ENCODE results near the genes PARP11 and AKAP3.

DNA sequence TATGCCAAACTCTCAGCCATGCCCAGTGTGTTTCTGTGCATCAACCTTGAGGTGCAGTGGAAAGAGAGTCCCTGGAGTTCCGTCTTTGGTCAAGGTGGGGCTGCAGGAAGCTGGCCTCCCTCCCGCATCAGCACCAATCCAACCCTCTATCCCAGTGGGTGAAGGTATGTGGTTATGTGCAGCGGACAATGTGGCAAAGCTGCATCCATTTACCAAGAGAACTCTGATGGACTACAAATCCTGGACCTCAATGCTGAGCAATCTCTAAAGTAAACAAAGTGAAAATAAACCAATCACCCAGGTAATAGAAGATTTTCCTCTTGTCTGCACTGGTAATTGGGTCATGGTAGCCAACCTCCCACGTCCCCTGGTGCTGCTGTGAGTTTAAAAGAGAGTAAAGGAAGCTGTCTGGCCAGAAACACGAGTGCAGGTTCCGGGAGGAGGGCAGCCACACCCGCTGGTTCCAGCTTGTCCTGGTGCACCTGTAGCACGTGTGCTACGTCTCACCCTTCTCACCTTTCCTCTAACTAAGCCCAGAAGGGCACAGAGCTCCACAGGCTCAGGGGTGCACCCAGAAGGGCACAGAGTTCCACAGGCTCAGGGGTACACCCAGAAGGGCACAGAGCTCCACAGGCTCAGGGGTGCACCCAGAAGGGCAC, 5.5 kb downstream of the CRACR2A start:
- RRBS = no CpG with 5 or more reads among the region's 9 CpGs

- RRBS = no CpG with 5 or more reads among the region's 17 CpGs
These were observed 757 bp downstream of the PARP11 start for GRCh38 chr12:3872253-3873031.

GRCh38 chr12:3873032-3873648, at the start of gene PARP11:
Gene PARP11 (minus strand): TSS chr12:3873399.
- RRBS = 3% methylated on average over 7 of the region's 45 CpGs

DNA sequence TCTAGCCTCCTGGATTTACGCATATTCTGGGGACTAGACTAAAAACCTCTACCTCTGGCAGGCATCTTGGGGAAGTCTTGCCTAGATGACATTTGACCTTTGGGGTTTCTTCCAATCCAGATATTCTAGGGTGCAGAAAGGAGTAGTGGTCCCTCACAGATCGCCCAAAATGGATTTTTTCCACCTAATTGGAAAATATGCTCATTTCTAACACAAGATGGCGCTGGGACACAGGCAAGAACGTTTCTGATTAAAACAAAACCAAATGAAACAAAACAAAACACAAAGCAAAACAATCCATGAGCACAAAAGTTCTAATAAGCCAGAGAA, 12.2 kb upstream of the PARP11 start:
- RRBS = no CpG with 5 or more reads among the region's 4 CpGs

DNA sequence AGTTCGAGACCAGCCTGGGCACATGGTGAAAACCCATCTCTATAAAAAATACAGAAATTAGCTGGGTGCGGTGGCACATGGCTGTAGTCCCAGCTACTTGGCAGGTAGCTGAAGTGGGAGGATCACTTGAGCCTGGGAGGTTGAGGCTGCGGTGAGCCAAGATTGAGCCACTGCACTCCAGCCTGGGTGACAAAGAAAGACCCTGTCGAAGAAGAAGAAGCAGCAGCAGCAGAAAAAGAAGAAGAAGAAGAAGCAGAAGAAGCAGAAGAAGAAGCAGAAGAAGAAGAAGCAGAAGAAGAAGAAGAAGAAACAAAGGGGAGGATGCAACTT, 139.5 kb upstream of the PARP11 start:
- RRBS = no CpG with 5 or more reads among the region's 4 CpGs

DNA sequence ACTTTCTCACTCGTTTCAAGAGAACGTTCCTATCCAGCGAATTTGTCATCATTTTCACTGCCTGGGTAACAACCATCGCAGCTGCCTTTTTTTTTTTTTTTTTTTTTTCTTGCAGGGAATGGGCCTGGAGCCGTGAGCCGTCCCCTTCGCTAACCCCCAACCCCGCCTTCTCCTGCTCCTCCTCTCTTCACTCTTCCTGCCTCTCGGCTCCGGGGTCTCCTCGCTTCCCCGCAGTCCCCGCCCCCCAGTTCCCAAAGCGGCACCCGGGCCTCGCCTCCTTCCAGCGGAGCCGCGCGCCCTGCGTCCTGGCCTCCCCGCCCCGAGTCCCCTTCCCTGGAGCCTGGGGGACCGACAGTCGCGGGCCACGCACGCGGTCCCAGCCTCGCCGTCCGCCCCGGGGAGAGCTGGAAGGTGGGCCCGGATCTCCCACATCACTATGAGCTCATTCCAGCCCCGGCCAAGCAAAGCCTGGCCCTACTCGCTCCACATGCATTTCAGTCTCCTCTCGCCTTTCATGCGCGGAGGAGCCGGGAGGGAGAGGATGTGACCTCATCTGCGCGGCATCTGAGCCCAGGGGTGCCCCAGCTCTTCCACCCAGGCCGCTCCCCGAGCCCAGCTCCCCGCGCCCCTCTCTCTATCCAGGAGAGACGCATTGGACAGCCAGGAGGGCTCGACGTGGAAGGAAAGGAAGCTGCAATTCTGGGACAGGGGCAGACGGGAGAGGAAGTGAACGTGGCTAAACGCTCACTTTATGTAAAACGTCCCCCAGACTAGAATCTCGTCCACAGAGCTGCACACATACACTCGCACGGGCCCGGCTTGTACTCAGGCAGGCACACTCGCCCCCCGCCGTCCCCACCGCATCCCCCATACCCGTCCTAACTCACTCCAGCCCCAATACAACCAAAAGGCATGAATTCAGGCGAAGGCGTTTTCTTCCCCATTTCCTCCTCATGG, 108.8 kb upstream of the CCND2 start:
- RRBS = 2% methylated on average over 12 of the region's 64 CpGs

GRCh38 chr12:4203883-4204318, 69.7 kb upstream of the CCND2 start:
- RRBS = no CpG with 5 or more reads among the region's 1 CpG

- RRBS = no CpG with 5 or more reads among the region's 6 CpGs
These were observed 20.9 kb upstream of the CCND2 start for GRCh38 chr12:4252609-4253073.

- RRBS = no CpG with 5 or more reads among the region's 18 CpGs
These were observed 21.3 kb upstream of the TIGAR start for GRCh38 chr12:4299601-4300187.

GRCh38 chr12:4355592-4356115, 23.9 kb downstream of the FGF23 start:
- RRBS = no CpG with 5 or more reads among the region's 2 CpGs

DNA sequence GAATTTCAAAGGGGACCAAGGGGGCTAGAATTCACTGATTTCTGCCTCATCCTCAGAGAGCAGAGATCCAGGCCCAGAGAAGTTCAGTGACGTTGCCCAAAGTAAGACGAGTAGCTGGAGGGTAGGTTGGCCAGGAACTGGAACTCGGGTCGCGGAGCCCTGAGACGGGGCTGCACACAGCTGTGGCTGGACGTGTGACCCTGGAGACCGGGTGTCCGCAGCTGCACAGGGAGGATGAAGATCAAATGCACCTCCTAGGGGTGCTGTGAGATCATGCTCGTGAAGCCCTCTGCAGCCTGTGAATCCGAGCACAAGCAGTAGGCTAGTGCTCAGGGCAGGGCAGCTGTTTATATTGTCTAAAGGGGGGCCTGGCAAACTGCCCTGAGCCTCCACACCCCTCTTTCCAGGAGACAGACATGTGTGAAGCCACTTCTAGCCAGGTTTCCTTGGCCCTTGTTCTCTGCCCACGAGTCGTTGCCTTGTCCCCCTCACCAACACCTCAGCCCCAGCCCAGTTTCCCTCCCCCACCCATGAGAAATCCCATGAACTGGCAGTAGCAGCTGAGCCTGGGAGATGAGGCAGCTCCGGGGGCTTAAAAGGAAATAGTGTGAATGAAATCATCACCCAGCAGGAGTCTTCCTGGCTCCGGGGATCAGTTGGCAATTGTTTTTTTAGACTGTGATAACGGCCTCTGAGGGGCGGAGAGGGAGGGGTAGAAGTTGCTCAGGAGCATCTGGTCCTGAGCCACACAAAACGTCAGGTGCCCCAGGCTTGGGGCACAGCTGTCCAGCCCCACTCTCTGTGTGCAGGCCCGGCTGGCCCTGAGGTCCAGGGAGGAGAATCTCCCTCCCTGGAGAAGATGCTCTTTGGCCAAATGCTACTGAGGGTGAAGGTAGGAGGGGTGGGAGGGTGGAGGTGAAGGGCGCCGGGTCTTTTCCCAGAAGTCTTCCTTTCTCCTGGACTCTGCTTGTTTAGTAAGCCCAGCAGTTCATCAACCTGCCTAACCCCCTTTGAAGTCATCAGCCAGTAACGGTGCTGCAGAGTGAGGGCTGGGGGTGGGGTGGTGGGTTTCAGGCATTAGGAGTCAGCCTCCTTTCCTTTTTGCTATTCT, 4.1 kb downstream of the FGF6 start:
- RRBS = 8% methylated on average over 1 of the region's 22 CpGs

- RRBS = no CpG with 5 or more reads among the region's 10 CpGs
These were observed 5.0 kb upstream of the FGF6 start for GRCh38 chr12:4450470-4451060.

DNA sequence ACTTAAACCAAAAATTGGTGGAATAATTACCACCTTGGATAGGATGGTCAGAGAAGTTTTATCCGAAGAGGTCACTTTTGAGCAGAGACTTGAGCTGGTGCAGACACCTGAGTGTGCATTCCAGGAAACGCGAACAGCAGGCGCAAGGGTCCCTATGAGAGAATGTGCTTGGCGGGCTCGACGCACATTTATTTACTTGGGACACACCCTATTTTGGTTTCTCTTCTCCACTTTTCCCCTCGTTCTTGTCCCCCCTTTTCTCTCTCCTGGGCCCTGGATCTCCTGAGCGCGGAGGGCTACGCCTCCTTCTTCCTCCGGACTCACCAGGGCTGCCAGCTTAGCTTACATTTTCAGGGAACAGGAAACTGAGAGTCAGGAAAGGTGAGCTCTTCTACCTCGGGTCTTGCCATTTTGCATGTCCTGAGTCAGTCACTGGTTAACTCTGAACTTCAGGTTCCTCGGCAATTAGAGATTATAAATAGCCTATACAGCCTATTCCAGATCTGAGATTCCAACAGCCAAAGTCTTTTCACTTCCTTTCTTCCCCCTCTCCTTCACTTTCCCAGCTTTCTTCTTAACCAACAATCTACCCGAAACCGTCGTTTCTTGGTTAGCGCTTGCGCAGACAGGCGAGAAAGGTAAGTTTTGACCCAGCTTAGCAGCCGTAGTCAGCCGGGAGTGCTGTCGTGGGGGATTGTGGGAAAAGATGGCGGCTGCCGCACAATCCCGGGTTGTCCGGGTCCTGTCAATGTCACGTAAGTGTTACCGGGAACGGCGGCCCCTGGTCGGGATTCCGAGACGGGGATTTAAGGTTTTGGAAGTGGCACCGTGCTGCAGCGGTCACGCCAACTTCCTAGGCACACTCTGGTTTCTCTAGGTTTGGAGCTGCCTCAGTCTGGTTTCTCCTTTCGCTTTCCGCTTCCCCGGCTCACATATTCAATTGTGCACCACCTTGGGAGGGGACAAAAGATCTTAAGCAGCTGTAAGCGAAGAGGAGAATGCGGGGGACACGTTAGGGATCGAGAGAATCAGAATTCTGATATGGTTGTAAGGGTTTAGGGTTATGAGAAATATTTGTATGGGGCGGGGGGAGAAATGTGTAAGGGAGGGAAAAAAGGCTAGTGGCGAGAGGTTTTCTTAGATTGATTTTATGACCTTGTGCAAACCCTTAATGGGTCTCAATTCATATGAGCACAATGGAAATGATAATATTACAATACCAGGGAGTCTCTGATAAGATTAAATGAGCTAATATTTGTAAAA, at the start of gene AKAP3:
TSS of gene AKAP3 (minus strand) at position 631 of the 1,263 bp plus-strand sequence.
- RRBS = 2% methylated on average over 5 of the region's 46 CpGs

- RRBS = no CpG with 5 or more reads among the region's 7 CpGs
These were observed 1.2 kb upstream of the GALNT8 start for GRCh38 chr12:4719036-4719461.

DNA sequence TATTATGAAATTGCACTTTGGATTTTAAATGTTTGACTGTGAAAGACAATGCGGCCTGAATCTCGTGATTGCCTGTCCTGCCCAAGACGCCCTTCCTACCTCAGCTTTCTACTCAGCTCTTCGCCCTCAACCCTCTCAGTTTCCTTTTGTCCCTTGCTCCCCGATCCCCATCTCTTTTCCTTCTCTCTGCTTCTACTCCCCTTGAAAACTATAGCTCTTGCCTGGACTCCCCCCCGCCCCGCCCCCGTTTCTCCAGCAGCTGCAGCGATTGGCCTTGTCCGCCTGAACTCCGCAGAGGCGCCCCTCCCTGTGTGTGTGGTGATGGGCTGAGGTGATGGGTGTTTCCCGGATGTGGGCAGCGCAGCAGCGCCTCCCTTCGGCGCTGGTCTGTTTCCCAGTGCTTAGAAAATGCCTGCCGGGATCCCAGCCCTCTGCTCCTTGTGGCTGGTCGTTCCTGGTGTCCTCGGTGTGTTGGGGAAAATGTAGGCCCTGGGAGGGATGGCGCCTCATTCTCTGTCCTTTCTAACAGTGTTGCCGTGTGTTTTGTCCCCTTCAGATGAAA, 43.3 kb downstream of the GALNT8 start:
- RRBS = 8% methylated on average over 6 of the region's 22 CpGs

- RRBS = no CpG with 5 or more reads among the region's 3 CpGs
These were observed 64.6 kb downstream of the KCNA1 start for GRCh38 chr12:4974331-4974681.

GRCh38 chr12:5927007-5927566, 18.0 kb downstream of the ANO2 start:
- RRBS = no CpG with 5 or more reads among the region's 5 CpGs

GRCh38 chr12:5971483-5971940, 26.5 kb upstream of the ANO2 start:
- RRBS = no CpG with 5 or more reads among the region's 10 CpGs

- RRBS = no CpG with 5 or more reads among the region's 7 CpGs
These were observed 50.1 kb downstream of the VWF start for GRCh38 chr12:6074339-6074857.

DNA sequence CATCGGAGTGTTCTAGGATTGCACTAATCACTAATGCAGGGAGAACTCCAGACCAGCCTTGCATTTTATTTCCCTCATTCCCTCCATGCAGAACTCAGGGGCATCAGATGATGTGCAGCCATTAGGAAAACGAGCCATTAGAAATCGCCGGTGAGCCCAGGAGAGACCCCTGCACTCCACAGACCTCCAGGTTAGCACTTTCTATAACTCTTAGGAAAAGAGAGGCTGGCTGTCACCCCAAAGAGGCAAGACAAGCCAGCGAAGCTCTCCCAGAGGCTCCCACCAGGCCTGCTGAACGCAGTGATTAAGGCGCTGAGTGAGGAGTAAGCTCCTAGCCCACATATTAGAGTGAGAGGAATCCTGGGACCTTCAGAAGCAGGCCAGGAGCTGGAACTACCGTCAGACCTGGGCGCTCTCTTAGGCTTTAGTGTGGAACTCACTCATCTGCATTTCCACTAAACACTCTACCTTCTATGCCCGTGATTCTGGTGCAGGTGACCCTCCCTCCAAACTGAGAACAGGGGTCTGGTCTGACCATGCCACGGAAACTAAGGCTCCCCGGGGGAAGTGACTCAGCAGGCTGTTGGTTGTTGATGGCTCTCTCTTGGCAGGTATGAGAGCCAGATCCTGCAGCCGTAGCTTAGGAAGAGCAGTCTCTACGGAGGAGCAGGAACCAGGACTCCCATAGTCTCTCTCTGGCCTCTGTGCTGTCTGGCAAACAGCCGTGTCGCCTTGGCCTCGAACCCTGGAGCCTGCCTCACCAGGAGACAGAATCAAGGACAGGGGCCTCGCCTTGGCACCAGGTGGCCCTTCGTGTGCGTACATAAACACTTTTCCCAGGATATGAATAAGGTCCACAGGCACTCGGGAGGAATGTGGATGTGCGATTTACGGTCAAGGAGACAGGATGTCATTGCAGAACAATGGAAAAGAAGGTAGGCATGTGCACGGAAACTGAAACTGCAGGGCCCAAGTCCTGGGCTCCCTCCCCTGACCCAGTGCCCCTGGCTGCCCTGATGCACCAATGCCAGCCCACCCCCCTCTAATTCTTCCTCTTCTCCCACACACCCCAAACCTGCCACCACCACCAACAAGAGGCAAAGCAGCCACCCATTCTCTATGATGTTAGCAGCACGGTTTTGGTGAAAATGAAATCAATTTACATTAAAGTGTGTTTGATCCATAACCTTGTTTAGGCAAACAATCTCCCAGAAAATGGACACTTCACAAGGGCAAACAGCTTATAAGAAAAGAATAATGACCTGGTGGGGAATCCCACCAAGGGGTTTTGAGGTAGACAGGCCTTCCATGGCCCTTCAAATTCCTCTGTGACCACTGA, 8.0 kb downstream of the VWF start:
- RRBS = no CpG with 5 or more reads among the region's 25 CpGs

Data from cardiac fibroblast (primary cell).